Hair follicle dermal papilla cell (primary cell): Measurements from ENCODE around the genes RUSF1 and ORC6.

GRCh38 chr16:30903524-30904101, 7.2 kb downstream of the CTF1 start:
- CAGE, long polyA plus RNA, result no peak

DNA sequence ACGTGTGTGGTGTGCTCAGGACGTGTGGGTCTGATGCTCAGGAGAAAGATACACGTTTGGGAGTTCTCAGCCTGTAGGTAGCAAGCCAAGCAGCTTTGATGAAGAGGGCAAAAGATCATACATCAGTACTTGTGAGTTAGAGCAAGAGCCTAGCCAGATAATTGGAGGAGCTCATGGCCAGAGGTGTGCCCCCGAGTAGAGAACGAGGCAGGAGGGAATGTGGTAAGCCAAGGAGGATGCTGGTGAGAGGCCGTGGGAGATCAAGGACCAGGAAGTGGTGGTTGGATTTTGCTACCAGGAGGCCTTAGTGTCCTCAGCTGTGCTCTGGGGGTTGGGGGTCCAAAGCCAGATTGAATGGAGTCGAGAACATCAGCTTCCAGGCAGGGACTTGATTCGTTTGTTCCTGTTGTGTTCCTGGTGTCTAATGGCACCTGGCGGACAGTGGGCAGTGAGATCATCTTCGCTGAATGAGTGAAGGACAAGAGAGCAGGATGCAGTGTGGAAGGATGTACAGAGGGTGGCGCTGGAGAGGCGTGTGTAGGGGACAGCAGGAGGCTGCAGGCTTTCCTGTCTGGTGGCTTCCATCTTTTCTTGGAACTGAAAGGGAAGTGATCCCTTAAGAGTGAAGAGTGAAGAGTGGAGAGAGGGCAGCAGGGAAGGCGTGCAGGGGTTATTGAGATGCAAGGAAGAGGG, 11.6 kb downstream of the FBXL19 start:
- CAGE, long polyA plus RNA, result no peak

DNA sequence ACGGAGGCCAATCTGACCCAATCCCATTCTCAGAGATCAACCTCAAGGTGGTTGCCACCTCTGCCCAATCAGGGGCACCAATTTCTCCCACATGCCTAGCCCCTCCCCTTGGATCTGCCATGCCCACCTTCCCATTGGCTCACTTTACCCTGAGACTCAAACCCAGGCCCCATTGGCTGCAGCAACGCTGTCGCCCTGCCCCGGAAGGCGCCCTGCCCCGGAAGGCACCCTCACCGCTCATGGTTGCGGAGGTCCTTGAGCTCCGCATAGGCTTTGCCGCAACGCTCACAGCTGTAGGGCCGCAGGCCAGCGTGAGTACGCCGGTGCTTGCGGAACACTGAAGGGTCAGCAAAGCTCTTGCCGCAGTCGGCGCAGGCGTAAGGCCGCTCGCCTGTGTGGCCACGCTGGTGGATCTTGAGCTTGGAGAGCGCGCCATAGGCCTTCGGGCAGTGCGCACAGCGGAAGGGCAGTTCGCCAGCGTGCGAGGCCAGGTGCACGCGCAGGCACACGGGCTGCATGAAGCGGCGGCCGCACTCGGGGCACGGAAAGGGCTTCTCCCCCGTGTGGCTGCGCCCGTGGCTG, 10.4 kb downstream of the ZNF668 start:
- CAGE, long polyA plus RNA, result no peak

DNA sequence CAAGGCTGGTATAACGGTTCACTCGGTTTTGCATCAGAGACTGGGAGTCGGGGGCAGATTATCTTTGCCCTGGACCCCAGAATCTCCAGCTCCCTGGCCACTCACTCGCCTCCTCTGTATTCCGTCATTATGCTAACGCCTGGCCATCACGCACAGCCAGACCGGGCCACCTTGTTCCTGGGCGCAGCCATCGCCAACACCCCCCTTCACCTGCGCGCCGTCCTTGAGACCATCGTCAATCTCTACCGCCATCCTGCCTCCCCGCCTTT, 638 bp downstream of the VKORC1 start:
- CAGE, long polyA plus RNA, result no peak

DNA sequence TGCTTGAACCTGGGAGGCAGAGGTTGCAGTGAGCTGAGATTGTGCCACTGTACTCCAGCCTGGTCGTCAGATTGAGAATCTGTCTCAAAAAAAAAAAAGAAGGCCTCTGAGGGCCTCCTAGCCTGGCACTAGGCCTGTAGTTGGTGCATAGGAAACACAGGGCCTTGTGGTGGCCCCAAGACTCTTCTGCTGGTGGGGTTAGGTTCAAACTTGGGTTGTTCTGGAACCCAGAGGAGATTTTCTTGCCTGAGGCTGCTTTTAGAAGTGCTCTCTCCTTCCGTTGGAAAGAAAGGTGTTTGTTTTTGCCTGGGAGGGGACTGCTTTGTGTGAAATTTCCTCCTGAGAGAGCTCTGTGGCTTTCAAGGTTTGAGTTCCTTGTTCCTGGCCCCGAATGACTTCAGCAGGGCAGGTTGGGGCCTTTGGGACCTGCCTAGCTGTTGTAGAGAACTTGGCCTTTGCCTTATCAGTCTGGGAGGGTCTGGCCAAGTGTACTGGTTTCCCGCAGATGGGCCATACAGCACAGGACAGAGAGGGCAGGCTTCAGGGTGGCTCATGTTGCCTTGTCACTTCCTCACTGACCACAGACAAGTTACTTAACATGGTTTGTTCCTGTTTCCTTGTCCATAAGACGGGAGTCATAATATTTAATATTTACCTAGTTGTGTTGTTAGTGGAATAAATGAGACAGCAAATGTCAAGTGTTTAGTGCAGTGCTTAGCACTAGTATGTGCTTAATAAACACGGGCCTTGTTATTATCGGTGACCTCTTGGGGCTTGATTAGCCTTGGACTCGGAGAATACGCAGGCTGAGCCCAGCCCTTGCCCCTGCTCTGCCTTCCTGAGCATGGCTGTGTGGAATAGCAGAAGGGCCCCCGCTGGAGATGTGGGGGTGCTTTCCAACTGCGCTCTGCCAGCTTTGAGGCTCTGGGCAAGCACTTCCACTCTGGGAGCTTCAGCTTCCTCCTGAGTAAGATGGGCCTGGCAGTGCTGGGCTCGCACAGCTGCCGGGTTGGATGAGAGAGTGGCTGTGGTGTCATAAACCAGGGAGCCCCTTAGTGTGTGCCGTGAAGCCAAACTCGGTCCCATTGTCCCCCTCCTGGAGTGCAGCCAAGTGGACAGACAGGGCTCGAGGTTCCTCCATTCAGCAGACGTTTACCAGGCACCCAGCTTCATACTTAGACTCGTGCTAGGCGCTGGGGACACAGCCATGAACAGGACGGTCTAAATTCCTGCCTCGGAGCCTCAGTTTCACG, 6.6 kb downstream of the PRSS8 start:
- CAGE, long polyA plus RNA, result no peak

DNA sequence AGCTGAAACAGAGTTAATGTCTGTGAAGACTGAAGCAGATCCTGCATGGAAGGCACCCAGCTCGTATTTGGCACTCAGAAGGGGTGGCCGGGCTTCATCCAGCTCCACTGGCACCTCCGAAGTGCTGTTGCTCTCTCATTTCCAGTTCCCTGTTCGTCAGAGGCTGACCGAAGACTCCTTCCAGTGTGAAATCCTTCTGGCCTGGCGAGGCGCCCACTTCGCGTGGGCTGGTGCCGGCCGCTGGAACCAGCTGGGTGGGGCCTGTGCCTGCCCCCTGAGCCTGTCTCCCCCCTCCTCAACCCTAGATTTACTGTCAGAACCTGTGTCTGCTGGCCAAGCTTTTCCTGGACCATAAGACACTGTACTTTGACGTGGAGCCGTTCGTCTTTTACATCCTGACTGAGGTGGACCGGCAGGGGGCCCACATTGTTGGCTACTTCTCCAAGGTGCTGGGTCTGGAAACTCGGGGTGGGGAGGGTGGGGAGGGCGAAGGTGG, 5.8 kb downstream of the PRSS8 start:
- CAGE, long polyA plus RNA, result no peak

GRCh38 chr16:31141662-31142360, 6.3 kb upstream of the PRSS8 start:
- CAGE, long polyA plus RNA, result no peak

- CAGE, long polyA plus RNA, result no peak
Observed at GRCh38 chr16:31453233-31454370, 5.7 kb upstream of the ARMC5 start.

GRCh38 chr16:31480913-31481373, 2.0 kb upstream of the SLC5A2 start:
- CAGE, long polyA plus RNA, result no peak

GRCh38 chr16:31488568-31488900, 5.6 kb downstream of the SLC5A2 start:
- CAGE, long polyA plus RNA, result no peak

DNA sequence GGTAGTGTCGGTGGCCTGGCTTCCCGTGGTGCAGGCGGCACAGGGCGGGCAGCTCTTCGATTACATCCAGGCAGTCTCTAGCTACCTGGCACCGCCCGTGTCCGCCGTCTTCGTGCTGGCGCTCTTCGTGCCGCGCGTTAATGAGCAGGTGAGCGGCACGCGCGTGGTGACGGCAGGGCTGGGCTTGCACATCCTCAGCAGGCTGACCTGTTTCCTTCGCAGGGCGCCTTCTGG, 5.9 kb downstream of the SLC5A2 start:
- CAGE, long polyA plus RNA, result no peak

DNA sequence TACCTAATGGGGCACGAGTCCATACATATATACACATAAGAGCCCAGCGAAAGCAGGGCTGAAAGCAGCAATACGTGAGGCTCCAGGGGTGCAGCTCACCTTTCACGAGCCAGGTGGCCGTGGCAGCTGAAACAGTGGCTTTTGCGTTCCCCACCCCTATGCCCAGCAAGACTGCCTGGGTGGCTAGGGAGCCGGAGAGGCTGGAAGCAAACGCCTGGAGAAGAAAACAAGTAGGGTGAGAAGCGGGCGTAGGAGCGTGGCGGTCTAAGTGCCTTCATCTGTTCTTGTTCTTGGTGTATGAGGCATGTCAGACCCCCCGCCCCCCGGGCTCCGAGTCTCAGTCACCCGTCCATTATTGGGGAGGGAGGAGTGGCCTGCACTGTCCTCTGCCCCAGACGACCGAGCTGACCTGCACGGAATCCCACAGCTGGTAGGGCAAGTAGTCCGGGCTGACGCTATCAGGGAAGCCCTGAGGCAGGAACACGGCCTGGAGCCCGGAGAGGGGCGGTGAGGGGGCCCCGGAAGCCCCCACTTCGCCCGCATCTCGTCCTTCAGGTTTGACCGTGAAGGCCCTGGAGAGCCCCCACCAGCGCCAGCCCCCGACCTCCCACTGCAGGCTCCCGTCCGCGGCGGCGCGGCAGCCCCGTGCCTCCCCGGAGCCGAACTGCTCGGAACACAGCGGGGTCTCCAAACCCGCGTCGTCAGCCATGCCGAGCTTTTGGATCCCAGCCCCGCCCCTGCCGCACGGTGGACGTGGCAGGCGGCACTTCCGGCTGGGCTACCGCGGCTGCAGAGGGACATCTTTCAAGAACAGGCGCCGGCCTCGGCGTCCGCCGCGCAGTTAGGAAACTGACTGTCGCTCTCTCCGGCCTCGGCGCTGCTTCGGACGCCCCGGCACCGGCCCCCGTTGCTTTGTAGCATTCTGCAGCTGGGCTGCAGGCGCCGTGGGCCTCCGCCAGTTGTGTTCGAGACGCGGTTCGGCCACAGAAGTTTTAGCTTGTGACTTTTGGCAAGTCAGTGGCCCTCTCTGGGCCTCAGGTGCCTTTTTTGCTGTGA, at the start of gene RUSF1:
Gene RUSF1 (minus strand): TSS at position 727 of the 1,056 bp plus-strand sequence.
- CAGE, long polyA plus RNA, result no peak

- CAGE, long polyA plus RNA, result no peak
Observed at GRCh38 chr16:31709936-31710904, 2.8 kb upstream of the KRBOX5 start.

- CAGE, long polyA plus RNA, result no peak
Observed at GRCh38 chr16:35082500-35082789, 1623.0 kb downstream of the TP53TG3F start.

- CAGE, long polyA plus RNA, result no peak
Observed at GRCh38 chr16:35151545-35151807, 1692.1 kb downstream of the TP53TG3F start.

- CAGE, long polyA plus RNA, result no peak
Observed at GRCh38 chr16:35207716-35208188, 1748.3 kb downstream of the TP53TG3F start.

DNA sequence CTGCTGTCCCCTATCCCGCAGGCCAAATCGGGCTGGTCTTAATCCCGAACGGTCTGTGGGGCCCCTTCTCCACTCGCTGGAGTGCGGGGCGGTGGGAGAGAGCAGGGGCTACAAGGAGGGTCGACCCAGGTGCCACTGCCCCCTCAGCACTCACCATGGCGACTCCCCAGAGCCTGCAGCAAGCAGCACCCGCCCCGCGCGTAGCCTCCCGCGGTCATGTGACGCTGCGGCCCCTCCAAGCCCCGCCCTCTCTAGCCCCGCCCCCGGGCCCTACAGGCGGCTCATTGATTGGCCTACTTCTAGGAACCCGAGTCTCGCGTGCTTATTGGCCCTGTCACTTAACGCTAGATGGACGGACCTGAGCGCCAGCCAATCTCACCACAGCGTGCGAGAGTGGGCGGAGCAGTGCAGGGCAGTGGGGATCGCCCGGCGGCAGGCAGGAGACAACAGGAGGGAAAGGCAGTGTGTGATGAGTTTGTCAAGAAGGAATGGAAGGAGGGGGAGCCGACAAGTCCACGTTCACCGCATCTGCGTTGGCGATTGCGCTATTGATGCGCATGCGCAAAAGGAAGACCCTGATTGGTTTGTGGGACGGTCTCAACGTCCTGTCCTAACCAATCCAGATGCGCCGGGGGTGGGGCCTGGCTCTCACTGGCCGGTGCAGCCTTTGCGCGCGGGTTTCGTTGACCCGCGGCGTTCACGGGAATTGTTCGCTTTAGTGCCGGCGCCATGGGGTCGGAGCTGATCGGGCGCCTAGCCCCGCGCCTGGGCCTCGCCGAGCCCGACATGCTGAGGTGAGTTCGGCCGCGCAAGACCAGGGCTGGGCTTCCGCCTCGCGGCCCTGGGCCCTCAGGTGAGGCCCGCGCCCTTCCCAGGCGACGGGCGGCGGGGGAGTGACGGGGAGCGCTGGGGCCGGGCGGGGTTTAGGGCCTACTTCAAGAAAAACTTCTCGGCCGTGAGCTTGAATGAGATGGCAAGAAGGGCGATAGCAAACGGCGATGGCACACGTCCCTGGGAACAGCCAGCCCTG, at the start of gene ORC6:
Gene ORC6 (plus strand): TSS at position 683 of the 1,030 bp plus-strand sequence.
- CAGE, long polyA plus RNA, result no peak

- CAGE, long polyA plus RNA, result no peak
Observed at GRCh38 chr16:46736675-46737110, 11.5 kb downstream of the MYLK3 start.

- CAGE, long polyA plus RNA, result no peak
Observed at GRCh38 chr16:46762889-46763621, 14.9 kb upstream of the MYLK3 start.

DNA sequence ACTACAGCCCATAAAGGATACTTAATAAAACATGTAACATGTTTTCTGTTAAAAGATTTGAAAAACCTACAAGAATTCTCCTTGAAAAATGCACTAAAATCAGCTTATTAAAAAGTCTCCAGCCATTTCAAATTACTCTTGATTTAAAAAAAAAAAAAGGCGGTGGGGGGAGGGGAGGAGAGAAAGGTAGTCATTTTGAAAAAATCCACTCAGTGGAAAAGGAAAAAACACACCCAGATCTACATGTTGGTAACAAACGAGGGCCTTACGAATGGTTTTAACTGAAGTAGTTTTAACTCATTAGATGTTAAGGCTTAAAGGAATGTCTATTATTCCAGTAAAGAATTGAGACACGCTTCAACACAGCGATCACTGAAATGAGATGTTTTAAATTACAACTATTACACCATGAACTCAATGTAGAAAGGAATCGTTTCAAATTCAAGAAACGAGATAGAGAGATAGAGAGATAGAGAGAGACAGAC, 1.2 kb downstream of the C16orf87 start:
- CAGE, long polyA plus RNA, result no peak